ENCODE measurements around a stretch of chr19.

DNA sequence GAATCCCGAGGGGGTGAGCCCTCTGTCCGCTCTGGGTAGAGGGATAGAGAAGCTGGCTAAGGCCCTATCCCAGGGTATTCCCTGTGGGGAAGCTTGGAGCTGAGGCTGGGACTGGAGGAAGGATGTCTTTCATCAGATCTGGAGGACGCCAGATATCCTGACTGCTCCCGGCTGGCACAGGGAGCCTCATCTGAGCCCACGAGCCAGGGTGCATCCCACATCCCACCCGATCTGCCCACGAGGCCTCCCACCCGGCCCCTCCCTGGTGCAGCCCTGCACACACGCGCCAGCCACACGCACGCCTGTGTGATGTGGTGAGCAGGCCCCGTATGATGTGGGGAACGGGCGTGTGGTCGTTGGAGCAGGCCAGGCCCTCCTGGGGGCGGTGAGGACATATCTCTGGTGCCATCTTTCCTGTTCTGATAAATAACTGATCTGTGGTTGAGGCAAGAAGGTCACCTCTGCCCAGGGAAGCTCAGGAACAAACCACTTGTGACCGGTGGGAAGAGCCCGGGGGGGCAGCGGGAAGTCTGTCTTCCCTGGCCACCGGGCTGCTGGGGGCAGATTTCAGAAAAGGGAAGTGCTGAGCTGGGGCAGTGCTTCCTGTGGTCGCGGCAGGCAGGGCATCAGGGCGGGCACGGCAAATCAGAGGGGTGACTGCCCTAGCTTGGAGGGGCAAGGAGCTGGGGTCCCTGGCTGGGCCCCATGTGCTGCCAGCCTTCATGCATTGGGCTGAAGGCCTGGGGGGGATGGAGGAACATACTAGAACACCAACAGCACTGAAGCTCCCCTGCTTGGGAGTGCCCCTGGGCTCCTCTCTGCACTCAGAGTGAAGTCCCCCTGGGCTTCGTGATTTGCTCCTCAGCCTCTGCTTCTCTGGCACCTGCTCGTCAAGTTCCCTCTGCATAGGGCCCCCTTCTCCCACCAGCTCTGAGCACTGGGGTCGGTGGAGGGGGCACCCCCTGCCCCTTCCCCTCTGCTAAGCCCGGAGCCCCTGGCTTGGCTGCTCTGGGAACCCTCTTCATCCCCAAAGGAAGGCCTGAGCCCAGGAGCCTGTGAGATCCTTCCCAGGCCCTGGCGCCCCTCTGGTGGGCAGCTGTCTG is 35.1 kb upstream of the SLC7A10 start:
- PRO-cap = no peak

DNA sequence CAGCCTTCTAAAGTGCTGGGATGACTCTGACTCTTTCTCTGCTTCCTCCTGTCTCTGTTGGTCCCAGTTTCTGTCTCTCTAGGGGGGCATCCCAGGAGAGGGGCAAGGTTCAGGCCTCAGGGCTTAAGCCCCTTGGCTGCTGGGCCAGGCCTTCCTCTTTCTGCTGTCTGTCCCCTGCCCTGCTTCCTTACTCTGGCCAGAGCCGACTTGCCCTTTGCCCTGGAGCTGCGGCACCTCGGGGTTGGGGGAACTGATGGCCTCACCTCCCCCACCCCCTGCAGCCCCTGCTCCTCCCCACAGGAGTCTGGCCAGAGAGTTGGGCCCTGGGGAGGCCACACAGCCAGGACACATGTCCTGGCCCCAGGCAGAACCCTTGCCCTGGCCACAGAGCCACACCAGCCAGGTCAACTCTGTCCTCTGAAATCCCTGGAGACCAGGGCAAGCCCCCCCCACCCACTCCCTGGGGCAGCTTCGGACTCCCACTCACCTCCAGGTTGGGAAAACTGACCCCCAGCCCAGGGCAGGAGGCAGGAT is 23.8 kb downstream of the CEBPA start:
- PRO-cap = no peak

DNA sequence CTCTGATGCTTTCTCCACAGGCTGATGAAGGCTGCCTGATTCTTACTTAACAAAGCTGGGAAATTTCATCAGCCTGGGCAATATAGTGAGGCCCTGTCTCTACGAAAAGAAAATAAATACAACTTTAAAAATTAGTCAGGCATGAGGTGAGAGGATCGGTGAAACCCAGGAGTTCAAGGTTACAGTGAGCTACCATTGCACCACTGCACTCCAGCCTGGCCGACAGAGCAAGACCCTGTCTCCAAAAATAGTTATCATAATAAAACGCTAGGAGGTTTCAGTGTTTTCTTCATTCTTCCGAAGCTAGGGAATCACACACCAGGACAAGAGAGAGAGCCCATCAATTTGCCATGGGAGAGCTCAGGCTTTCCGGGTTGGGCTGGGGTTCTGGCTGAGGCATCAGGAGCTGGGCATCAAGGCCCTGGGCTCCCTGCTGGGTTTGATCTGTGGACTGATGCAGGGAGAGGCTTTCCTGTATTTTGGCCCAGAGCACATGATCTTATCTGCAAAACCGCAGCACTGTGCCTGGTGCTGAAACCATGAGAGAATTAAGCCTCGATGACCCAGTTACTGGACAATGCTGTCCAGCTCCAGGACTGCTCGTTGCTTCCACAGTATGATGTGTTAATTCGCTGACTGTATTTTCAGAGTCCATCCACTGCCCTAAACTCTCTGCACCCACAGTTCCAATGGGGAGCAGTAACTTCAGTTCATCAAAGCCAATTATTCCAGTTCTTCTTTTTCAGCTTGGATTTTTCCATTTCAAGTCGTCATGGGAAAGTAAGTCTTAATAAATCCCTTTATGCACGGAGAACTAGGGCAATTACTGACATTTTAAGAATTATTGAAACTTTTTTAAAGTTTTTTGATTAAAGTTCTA is 24.9 kb upstream of the CEBPG start:
- PRO-cap = no peak

GRCh38 chr19:33502164-33502936 is 19.2 kb downstream of the PEPD start:
- PRO-cap = no peak

GRCh38 chr19:33701127-33701470 is 79.3 kb downstream of the CHST8 start:
- PRO-cap = no peak

DNA sequence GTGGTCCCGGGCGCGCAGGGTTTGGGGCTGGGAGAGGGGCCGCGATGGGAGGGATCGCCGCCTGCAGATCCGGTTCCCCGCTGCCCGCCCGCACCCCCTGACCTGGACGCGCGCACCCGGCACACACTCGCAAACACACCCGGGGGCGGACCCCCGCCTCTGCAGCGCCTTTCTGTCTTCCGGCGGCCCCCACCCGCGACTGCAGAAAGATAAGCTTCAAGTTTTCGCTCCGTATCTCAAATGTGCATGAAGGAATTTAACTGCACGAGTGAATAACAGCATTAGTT is 799 bp downstream of the KCTD15 start:
- PRO-cap = no peak

GRCh38 chr19:33906718-33907738 is 110.4 kb downstream of the KCTD15 start:
- PRO-cap = no peak

DNA sequence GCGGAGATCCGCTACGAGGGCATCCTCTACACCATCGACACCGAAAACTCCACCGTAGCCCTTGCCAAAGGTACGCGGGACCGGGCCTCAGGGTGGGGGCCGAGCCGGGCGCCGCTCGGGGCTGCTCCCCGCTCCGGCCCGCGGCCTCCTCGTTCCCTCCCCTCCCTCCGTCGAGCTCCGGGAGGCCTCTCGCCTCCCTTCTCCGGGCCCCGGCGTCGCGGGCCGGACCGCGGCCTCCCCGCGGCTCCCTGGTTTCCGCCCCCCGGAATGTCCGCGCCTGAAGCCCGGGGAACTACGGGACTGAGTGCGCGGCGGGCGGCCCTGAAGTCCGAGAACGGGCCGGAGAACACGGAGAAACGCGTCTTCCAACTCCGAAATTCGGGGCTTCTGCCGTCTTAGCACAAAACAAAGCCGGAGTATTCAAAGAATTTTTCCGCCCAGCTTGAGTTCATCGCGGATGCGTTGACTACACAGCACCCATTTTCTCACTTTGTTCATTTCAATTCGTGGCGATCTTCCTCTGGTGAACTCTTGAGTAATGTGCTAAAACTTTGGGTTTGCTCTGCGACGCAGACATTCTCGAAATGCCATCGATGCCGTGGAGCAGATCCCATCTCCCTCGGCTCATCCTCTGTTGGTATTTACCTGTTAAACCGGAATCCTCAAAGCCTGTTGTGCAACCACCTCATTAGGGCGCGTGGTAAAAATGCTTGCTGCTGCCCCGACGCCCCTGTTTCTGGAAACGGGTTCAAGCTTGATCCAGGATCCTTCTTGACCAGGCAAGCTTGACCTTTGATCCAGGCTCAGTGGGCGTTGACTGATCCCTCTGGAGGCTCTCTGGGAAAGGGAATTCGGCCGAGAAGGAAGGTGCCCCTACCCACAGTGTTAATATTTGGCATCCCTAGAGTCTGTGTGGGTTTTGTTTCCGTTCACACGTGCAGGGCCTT is 663 bp downstream of the LSM14A start:
- PRO-cap = unidirectional peak, minus-strand start at position 172 of the sequence; bidirectional peak, plus-strand start at position 848 of the sequence, minus-strand start at position 738 of the sequence; unidirectional peak, minus-strand start at position 884 of the sequence

DNA sequence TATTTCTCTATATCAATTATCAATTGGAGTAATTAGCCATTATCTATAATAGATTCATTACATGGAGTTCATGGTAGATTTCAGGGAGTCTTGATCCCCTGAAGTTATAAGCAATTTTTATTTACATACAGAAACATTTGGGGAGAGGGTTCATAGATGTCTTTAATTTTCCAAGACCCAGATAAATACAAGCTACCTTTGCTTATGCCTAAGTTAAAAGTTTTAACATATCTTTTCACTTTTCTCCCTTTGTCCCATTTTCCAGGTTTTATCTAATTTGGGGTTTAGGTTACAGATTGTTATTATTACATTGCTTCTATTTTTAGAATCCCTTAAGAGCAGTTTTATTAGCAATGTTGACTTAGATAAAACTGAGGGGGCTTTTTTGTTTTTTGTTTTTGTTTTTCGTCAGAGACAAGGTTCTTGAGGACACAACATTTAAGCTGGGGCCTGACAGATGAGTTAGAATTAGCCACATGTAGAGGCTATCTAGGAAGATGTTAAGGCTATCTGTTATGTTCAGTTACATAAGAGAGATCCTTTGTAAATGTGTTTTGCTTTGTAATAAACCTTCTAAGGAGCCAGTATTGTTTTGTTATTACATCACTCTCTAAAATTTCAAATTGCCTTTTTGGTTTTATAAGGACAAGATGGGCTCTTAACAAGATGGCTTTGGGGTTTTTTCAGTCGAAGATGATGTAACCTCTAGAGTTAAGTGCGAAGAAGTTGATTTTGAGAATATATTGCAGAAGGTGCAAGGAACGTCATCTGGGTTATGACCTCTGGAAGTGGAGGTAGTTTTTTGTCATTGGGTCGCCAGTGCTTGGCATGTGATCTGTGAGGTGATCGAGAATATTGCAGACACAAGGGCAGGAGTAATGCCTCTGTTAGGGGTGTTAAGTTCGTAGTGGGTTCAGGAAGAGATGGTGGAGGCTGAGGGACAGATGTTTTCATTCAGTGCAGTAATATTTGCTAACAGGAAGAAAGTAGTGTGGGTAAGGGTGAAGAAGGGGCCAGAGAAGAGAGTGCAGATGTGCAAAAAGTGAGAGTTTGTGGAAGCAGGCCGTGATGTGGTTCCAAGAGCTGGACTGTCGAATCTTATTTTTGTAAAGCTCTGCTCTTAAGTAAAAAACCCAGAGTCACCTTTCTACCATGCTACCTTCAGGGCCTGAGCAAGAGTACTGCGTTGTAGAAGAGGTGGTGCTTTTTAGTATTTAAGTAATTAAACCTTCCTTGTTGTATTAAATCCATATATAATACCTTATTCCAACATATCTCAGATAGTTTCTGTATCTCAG is 12.6 kb downstream of the LSM14A start:
- PRO-cap = no peak

GRCh38 chr19:34230813-34231896 is 23.2 kb upstream of the GARRE1 start:
- PRO-cap = no peak

- PRO-cap = bidirectional peak, plus-strand start at chr19:34270198, minus-strand start at chr19:34269986
Measured at GRCh38 chr19:34269682-34270710, 15.6 kb downstream of the GARRE1 start.

- PRO-cap = no peak
Measured at GRCh38 chr19:34337022-34337719, 27.8 kb upstream of the GPI start.

DNA sequence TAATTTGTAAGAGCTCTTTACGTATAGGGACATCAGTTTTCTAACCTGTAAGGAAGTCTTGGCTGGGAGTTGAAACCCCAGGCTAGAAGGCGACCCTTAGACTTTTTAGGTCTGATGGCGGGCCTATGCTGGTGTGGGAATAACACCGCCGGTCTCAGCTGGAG is 222 bp upstream of the UBA2 start:
- PRO-cap = no peak

- PRO-cap = no peak
Measured at GRCh38 chr19:34431298-34431664, 3.1 kb downstream of the UBA2 start.

- PRO-cap = no peak
Measured at GRCh38 chr19:34450080-34450444, 21.9 kb downstream of the UBA2 start.

DNA sequence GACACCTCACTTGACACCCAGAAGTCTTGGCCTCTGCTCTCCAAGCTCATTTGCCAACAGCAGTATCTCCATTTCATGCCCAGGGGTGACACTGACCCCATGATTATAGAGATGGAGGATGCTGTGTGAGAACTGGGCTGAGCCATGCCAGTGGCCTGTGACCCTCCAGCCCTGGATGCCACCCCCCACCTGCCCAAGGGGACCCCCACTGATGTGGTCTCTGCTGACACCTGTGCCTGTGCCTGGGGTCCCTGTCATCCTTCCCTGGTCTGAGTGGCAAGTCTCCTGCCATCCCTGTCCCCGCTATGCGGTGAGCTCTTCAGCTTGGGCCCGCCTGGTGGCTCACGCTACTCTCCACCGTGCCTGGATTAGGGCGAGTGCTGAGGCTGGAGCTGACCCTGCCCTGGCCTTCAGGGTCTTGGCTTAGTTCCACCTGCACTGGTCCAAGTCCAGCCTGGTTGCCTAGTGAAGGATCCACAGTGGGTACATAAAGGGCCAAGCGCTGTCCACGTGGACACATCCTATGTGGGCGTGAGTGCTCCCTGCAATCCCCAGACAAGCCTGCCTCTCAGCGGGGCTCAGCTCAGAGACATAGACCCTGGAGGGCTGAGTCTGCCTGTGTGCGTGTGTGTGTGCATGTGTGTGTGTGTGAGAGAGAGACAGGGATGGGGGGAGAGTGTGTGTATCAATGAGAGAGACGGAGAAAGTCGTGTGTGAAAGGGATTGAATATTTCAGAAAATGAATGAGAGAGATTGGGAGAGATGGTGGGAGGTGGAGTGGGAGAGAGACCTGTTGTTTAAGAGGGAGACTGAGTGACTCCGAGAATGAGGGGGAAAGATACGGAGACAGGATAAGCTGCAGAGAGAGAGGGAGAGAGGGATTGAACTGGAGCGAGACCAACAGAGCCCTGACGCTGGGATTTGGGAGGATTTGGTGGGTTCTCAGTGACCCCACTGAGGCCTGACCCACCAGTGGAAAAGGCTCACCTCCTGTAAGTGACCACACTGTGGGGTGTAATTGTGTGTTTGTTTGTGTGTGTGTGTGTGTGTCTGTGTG is 22.1 kb downstream of the WTIP start:
- PRO-cap = no peak

DNA sequence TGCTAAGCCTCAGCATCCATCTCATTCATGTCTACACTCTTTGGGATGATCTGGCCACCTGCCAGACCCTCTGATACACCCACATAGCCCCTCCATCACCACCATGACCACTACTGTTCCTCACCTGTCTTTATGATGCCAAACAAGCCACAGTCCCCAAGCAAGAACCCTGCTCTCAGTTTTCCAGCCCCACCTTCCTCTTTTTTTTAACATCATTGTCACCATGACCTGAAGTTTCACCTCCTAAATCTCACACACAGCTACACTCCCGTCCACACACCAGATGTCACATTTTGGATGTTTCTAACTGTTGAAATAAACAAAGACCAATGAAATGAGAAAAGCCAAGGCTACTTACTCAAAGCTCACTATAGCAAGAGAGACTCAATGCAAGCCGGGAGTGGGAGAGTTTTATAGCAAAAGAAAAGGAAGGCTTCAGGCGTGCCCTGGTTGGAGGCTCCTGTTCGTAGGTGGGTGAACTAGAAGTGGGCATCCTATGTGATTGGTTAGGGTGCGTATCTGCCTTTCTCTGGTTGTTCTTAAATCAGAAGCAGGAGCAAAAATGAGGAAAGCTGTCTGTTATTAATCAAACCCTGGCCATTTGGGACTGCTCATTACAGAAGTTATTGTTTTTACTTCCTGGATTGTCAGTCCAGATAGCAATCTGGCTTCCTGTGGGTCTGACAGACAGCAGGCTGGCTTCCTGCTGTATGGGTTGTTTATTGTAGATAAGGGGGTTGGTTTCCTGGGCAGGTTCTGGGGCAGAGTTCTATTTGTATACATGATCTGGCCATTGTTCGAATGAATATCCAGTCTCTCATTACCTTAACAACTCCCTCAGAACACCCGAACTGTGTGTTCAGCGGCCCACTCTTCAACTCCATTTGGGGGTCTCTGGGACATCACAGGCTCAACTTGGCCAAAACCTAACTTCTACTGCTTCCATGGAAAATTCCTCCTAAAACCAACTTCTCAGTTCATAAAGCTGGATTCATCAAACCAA is 1.8 kb downstream of the ZNF792 start:
- PRO-cap = no peak

GRCh38 chr19:35004069-35004229 is 3.8 kb downstream of the GRAMD1A start:
- PRO-cap = no peak

GRCh38 chr19:35026670-35026987 is 3.6 kb upstream of the SCN1B start:
- PRO-cap = no peak

GRCh38 chr19:35033452-35034168 is 3.3 kb downstream of the SCN1B start:
- PRO-cap = no peak

Measured in pulmonary lymph node (tissue), 1 donor.